ENCODE results near the gene CACFD1.

- PRO-cap, result no peak
- RAMPAGE, long total RNA, result no peak
Observed at GRCh38 chr9:133004024-133004343, 25.5 kb downstream of the GFI1B start.

GRCh38 chr9:133022997-133023842 is 7.6 kb upstream of the GTF3C5 start:
- PRO-cap, result no peak
- RAMPAGE, long total RNA, result no peak

- PRO-cap, result no peak
- RAMPAGE, long total RNA, result no peak
Observed at GRCh38 chr9:133107349-133107714, 13.7 kb downstream of the RALGDS start.

GRCh38 chr9:133140195-133140470 is 19.1 kb upstream of the RALGDS start:
- PRO-cap, result no peak
- RAMPAGE, long total RNA, result no peak

DNA sequence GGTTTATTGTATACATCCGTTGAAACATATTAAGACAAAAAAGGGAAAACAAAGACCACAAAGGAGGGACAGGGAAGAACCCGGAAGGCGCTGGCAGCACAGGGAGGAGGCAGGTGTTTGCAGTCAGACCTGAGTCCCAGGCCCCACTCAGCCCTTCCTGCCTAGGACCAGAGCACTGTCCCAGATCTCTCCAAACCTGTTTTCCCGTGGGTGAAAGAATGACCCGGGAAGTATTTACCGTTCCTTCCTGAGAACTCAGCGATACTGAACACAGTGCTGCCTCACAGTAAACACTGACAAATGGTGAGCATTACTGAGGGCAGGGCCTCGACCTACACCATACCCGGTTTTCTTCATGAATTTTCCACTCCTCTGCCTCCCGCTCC is 62.2 kb downstream of the SURF6 start:
- PRO-cap, result no peak
- RAMPAGE, long total RNA, result no peak

GRCh38 chr9:133276518-133276759 is 59.5 kb downstream of the SURF6 start:
- PRO-cap, result no peak
- RAMPAGE, long total RNA, result no peak

DNA sequence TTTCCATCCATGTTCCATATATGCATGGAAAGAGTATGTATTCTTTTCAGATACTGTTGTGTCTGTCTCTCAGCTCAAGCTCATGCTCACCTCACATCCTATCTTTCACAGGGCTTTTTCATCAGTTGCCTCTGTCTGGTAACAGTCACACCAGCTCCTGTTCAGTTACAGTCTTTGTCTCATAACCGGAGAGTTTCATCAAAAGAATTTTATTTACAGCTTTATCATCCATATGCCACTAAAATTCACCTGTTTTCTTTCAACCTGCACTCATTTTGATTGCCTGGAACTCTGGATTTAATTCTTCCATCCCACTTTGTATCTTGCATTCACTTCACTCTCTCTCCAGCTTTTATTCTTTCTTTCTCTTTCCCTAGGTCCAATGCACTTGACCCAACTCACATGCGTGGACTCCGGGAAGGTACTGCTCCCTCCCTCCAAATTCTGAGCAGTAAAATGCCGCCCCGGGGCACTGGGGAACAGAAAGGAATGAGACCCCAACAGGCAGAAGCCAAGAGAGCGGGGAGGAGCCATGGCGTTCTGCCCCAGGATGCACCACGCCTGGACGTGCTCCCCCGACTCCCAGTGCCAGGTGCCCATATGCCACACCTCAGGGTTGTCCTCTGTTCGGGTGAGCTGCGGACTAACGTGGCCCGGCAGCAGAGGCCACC is 5.0 kb downstream of the SURF6 start:
- PRO-cap, result no peak
- RAMPAGE, long total RNA, result no peak

GRCh38 chr9:133339457-133340134 is 3.6 kb upstream of the SURF6 start:
- PRO-cap, result no peak
- RAMPAGE, long total RNA, result no peak

- PRO-cap, result no peak
- RAMPAGE, long total RNA, result no peak
Observed at GRCh38 chr9:133369857-133370303, 6.0 kb downstream of the SURF4 start.

DNA sequence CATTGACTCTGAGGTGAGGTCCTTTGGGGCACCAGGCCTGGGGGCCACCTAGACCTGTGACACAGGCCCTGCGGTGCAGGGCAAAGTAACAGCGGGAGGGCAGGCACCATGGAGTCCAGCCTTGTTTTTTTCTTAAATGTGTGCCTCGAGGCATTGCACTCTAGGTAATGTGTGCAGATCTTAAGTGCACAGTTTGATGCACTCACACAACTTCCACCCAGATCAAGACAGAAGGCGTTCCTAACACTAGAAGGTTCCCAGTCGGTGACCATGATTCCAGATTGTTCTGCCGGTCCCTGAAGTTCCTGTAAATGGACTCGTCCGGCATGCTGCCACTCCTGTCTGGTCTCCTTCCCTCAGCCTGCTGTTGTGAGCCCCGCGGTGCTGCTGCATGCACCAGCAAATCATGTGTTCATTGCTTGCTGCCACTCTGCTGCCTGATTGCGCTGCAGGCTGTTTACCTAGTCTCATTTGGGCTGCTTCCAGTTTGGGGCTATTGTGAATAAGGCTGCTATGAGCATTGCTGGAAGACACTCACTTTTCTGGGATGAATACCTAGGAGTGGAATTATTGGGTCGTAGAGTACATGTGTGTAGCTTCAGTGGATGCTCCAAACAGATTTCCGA is 11.5 kb downstream of the STKLD1 start:
- PRO-cap, result no peak
- RAMPAGE, long total RNA, result no peak

DNA sequence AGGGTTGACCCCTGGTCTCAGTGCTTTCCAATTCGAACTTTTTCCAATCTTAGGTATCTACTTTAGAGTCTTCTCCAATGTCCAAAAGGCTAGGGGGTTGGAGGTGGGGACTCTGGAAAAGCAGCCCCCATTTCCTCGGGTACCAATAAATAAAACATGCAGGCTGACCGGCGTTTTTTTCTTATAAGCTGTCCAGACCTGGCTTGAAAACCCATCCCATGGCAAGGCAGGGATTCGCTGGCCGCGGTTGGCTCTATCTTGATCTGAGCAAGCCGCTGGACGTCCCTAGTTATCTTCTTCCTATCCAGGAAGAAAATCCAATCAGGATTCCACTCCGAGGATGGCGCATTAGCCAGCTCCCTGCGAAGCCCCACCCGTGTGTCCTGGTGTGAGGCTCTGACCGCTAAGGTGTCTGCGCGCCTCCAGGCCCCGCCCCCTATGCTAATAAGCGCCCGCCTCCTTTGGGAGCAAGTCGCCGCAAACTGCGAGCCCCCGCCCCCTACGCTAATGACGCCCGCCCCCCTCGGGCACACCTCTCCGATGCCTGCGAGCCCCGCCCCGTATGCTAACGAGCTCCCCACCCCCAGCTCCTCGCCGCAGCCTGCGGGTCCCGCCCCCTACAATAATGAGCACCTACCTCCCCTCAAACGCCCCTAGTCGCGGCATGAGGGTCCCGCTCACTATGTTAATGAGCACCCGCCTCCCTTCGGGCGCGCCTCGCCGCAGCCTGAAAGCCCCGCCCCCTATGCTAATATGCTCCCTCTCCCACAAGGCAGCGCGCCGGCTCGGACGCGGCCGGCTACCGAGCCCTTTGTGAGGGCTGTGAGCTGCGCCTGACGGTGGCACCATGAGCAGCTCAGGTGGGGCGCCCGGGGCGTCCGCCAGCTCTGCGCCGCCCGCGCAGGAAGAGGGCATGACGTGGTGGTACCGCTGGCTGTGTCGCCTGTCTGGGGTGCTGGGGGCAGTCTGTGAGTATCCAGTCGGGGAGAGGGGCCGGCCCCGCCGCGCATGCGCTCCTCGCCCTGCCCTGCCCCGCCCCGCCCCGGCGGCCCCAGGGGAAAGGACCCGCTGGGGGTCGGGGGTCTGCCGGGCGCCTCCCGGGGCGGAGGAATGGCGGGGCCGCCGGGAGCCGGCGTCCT is at the start of gene CACFD1:
CACFD1 (plus strand) TSS at position 759 of the 1,139 bp plus-strand sequence.
- PRO-cap, result no peak
- RAMPAGE, long total RNA, result no peak

GRCh38 chr9:133476590-133477080 is 2.3 kb downstream of the SLC2A6 start:
- PRO-cap, result no peak
- RAMPAGE, long total RNA, result no peak

- PRO-cap, result no peak
- RAMPAGE, long total RNA, result no peak
Observed at GRCh38 chr9:133514425-133514891, 10.3 kb downstream of the MYMK start.

GRCh38 chr9:133756332-133756652 is 18.1 kb upstream of the SARDH start:
- PRO-cap, result no peak
- RAMPAGE, long total RNA, result no peak

- PRO-cap, result no peak
- RAMPAGE, long total RNA, result no peak
Observed at GRCh38 chr9:133768747-133769741, 30.9 kb upstream of the SARDH start.

- PRO-cap, result no peak
- RAMPAGE, long total RNA, result no peak
Observed at GRCh38 chr9:133787654-133788050, 49.5 kb upstream of the SARDH start.

DNA sequence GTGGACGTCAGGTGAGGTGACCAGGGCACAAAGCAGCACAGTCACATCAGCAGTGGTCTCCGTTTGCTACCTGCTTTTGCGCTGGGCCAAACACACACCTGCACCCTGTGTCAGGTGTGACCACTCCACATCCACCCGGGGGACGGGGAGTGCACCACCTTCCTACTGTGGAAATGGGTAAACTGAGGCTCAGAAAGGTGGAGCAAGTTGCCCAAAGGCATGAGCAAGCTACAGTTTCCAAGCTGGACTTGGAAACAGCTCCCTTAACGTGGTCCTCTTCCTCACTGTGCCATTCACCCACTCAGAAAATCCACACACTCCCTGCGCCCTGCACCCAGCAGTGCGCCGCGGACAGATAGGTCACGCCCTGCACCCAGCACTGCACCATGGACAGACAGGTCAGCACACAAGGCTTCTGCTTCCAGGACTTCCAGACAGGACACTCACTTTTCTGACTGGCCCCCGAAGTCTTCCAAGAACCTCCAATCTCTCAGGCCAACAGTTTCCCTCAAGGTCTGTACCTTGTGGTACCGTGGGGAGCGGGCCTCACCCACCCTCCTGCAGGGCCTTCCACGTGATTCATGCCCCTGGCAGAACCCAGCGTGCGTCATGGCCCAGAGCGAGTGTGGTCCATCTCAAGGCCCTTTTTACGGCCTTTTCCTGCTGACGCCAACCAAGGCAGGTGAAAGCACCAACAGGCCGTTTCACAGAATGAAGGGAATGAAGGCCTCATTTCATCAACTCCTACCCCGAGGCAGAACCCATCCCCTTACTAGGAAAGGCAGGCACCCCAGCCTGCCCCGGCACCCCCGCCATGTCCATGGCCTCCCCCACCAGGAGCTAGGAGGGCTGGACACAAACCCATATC is 17.5 kb downstream of the VAV2 start:
- PRO-cap, result no peak
- RAMPAGE, long total RNA, result no peak

DNA sequence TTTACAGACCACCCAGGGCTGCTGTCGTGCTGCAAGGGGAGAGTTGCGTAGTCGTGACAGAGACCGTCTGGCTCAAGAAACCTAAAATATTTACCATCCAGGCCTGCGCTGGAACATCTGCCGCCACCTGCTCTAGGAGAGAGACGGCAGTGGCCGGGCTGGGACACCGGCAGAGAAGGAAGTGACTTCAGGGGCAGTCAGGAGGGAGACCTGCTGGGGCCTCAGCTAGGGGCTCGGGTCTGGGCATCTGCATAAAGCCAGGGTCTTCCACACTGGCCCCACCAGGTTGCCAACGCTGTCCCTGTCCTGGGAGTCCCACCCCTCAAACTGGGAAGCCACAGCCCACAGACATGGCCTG is 9.3 kb downstream of the VAV2 start:
- PRO-cap, result no peak
- RAMPAGE, long total RNA, result no peak

- PRO-cap, result no peak
- RAMPAGE, long total RNA, result no peak
Observed at GRCh38 chr9:133992704-133993060, 558 bp upstream of the VAV2 start.

- PRO-cap, result no peak
- RAMPAGE, long total RNA, result no peak
Observed at GRCh38 chr9:134171588-134172455, 35.9 kb downstream of the WDR5 start.

Data from Karpas-422 (cell line).